Heart (tissue), 3 donors: Measurements from ENCODE around the genes TIGAR, FGF23 and KCNA6.

DNA sequence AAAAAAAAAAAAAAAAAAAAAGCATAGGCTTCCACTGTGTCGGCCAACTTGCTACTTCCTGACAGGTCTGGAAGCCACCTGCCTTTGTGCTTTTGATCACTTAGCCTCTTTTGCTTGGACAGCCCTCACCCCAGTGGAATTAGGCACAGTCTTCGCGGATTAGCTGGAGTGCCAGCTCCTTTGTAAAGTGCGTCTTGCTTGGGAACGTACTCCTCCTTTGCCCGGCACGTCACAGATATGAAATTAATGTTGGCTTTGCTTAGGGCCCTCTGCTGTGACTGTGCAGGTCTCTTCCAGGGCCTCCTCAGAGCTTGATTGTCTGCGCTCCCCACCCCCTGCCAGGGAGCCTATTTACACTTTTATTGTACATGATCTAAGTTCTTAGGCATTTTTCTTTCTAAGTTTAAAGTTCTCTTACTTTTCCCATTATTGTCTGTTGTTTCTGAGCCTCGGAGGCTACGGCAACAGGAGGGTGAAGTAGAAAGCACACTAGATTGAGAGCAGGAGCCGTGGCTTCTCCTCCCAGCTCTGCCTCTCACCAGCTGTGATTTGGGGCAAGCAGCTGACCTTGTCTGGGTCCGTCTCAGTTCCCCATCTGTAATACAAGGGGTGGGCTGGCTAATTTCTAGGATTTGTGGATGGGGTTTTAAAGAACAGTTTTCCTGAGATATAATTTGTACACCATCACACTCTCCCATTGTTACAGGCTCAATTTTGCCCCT lies 81.7 kb downstream of the TSPAN9 start:
- RAMPAGE, long total RNA, 2 experiments: no peak in any of the 2 experiments

- RAMPAGE, long total RNA, 2 experiments: no peak in any of the 2 experiments
Observed at GRCh38 chr12:3213020-3213657, 136.0 kb downstream of the TSPAN9 start.

DNA sequence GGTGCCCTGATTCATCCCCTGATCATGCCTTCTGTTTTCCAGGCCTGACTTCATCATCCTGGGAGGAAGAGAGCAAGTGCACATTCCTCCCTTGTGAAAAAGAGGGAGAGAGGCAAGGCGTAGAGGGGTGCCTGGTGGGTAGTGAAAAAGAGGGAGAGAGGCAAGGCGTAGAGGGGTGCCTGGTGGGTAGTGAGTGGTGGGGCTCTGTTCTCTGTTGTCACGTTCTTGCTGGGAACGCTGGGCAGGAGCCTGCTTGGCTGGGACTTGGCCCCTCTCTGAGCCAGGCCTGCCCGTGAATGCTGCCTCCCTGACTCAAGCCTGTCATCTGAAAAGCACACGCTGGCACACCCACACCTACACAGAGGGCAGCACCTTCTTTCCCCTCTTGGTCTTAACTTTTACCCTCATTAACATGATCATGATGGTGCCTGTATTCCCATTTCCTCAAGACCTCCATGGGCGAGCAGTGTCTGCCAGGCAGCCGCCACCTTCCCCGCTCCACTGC lies 161.9 kb downstream of the TSPAN9 start:
- RAMPAGE, long total RNA, 2 experiments: no peak in any of the 2 experiments

GRCh38 chr12:3278424-3278818 lies 201.2 kb downstream of the TSPAN9 start:
- RAMPAGE, long total RNA, 2 experiments: no peak in any of the 2 experiments

GRCh38 chr12:3315149-3315537 lies 175.9 kb upstream of the PRMT8 start:
- RAMPAGE, long total RNA, 2 experiments: no peak in any of the 2 experiments

DNA sequence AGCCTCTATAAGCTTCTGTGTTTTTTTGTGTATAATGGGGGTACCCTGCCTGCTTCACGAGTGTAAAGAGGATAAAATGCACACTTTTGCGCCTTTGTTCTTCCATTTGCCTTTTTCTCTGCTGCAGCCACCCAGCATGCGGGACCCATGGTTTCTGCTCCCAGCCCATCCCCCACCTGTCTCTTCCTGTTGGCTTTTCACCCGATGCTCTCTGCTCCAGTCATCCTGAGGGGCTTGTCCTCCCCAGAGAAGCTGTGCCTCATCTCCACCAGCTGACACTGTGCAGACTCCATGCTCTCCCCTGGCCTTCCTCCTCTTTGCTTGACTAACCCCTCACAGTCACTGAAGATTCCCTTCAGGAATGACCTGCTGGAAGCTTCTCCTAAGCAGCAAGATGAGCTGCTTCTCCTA lies 16.7 kb upstream of the PRMT8 start:
- RAMPAGE, long total RNA, 2 experiments: no peak in any of the 2 experiments

DNA sequence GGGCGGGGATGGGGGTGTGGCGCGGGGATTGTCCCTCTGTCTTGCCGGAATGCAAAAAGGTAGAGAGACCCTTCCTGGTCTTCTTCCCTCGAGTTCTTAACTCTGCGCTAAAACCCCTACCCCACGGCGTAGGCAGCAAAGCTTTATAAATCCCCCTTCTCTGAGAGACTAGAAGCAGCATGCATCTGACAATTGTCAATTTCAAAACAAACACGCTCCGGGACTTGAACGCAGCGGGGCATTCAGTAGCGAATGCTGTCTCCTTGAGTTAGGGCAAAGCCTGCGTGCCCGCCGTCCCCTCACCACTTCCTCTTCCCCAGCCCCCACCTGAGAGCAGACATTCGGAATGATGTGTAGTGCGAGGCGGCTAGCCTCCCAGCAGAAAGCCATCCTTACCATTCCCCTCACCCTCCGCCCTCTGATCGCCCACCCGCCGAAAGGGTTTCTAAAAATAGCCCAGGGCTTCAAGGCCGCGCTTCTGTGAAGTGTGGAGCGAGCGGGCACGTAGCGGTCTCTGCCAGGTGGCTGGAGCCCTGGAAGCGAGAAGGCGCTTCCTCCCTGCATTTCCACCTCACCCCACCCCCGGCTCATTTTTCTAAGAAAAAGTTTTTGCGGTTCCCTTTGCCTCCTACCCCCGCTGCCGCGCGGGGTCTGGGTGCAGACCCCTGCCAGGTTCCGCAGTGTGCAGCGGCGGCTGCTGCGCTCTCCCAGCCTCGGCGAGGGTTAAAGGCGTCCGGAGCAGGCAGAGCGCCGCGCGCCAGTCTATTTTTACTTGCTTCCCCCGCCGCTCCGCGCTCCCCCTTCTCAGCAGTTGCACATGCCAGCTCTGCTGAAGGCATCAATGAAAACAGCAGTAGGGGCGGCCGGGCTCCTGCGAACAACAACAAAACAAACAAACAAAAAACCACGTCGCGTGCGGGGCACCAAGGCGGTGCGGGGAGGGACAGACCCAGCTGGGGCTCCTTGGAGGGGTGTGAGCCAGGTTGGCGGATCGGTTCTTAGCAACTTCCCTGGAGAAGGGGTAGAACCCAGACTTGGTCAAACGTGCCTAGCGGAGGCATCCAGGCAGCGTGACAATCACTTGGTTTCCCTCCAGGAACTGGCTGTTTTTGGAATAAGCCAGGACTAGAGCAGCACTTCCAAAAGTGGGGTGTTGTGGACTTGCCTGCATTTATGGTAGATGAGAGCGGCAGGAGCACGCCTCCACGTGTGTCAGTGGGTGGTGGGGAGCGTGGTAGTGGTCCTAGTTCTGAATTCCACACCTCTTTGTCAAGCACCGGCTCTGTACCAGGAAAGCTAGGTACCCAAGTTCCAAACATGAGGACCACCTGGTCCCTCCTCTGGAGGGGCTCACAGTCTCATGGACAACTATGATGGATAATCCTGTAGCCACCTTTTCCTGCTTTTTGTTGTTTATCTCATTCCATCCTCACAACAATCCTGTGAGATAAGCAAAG lies 2.4 kb downstream of the PRMT8 start:
- RAMPAGE, long total RNA, 2 experiments: no peak in any of the 2 experiments

DNA sequence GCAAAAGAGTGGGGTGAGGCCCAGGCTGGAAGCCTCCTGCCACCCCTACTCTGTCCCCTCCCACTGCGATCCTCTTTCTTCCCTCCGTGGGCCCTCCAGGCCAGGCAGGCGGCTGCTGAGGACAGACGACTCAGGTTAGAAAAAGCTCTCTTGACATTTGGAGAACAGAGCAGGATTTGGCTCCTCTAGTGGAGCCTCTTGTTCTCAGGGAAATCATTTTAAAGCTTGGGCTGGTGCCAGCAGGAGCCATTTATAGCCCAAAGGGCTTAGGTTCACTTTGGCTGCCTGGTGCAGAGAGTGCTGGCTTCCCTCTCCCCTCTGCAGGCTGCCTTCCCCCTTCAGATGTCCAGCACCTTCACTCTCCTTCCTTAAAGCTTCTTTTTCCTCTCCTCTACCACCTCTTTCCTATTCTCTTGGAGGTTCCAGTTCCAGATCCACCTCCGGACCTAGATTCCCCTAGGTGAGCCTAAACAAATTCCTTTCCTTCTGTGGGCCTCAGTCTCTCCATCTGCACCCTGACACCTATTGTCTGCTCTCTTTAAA lies 43.1 kb downstream of the PRMT8 start:
- RAMPAGE, long total RNA, 2 experiments: no peak in any of the 2 experiments

GRCh38 chr12:3747317-3747975 lies 5.5 kb downstream of the CRACR2A start:
- RAMPAGE, long total RNA, 2 experiments: no peak in any of the 2 experiments

GRCh38 chr12:4292371-4293255 lies 19.1 kb downstream of the CCND2 start:
- RAMPAGE, long total RNA, 2 experiments: no peak in any of the 2 experiments

- RAMPAGE, long total RNA, 2 experiments: start-site peak on the plus strand in 1 of 2 experiments, at chr12:4321190-4321258 at its widest, 423 reads per replicate
Observed at GRCh38 chr12:4320858-4321952, at the start of gene TIGAR. TSS of gene TIGAR (plus strand) at chr12:4321213.

DNA sequence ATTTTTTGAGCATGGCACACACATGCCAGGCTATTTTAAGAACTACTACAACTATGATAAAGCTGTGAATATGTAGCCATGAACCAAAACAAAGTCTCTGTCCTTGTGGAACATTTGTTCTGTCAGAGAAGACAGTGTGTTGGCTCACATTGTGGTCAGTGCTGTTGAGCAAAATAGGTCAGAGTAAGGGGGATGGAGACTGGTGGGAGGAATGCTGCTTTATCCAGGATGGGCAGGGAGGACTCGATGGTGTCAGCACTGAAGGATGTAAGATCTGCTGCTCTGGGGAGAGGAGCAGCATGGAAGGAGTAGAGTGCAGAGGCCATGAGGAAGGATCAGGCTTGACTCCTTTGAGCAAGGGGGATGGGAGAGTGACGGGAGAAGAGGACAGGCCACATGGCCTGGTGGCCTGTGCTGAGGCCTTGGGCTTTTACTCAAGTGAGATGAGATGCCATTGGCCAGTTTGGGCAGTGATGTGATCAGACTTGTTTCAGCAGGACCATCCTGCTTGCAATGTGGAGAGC lies 23.9 kb downstream of the FGF23 start:
- RAMPAGE, long total RNA, 2 experiments: no peak in any of the 2 experiments

DNA sequence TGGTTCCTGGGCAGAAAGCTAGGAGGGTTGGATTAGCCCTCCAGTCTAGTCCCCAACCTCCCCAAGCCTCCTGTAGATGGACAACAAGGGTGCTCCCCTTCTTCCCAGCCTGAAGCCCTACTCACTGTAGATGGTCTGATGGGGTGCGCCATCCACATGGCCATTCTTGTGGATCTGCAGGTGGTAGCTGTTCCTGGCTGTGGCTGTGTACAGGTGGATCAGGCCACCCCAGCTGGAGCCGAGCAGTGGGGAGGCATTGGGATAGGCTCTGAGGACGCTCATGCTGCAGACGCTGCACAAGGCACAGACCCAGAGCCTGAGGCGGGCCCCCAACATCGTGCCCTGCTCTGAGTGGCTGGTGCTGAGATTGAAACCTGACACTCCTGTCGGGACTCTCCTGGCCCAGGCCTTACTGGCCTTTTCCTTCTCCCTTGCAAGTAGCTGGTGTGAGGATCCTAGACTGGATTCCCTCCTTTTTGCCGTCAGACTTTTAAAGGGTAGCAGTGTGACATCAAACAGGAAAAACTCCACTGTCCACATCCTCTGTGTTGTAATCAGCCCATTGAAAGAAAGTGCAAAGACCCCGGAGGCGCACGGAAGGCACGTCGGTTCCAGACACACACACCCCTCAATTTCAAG lies at the start of gene FGF23:
FGF23 (minus strand) TSS at position 466 of the 639 bp plus-strand sequence.
- RAMPAGE, long total RNA, 2 experiments: no peak in any of the 2 experiments

DNA sequence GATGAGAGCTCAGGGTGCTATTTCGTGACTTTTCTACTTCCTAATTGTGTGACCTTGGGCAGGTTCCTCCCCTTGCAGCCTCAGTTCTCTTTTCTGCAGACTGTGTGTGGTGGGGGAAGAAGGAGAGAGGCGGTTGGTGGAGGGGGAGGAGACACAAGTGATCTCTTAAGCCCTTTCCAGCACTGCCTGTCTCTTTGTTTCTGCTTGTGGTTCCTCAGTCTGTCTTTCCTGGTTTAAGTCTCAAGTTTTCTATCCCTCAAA lies 10.9 kb downstream of the FGF6 start:
- RAMPAGE, long total RNA, 2 experiments: no peak in any of the 2 experiments

DNA sequence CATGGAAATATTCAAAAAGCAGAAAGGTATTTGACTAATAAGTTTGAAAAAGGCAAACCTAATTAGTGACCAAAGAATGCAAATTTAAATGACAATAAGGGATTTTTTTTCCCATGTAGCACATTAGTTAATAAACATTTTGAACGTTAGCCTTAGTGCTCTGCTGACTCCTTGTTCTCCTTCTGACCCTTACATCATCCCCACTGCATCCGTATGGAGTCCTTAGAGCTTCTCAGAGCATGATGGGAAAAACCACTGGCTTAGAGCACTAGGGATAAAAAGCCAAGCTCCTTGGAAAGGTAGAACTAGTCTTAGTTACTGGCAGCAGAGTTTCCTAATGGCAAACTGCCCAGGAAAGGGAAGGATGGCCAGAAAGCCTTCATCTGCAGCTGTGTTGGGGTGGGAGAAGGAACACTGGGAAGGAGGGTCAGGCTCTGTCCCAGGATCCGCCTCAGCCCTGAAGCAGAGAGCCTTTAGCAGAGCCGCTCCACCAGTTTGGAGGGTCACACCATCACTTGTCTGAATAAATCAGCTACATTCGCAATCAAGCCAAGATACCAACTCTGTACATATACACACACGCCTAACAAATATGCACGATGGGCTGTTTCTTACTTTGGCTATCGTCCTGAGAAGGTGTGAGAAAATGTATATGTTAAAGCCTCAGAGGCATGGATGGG lies 18.8 kb upstream of the GALNT8 start:
- RAMPAGE, long total RNA, 2 experiments: no peak in any of the 2 experiments

DNA sequence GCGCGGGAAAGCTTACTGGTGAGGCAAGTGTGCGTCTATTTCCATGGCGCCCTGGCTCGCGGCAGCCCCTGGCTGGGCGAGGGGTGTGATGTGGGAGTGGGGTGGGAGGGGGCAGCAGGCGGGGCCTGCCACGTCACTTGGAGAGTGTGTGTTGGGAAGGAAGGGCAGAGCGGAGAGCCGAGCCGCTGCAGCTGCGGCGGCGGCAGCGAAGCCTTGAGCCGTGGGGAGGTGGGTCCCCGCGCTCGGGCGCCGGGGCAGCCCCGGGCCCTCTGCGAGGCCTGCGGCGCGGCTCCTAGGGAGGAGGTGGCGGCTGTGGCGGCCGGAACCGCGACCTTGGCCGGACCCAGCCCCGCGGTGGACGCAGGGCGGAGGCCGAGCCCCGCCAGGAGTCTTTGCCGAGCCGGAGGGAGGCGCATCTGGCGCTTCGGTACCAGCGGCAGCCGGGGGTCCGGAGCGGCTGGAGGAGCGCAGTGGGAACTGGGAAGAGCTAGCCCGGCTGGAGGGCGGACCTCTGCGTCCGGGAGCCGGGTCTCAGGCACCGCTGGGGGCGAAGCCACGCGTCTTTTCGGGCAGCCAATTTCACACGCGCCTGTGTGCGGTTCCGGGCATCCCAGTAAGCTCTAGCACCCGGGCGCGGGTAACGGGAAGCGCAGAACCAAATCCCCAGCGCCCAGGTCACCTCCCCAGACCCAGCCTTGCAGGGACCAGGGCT lies at the start of gene KCNA6:
KCNA6 (plus strand) TSS at position 167 of the 712 bp plus-strand sequence.
- RAMPAGE, long total RNA, 2 experiments: no peak in any of the 2 experiments

GRCh38 chr12:5010045-5010504 lies 33.6 kb upstream of the KCNA5 start:
- RAMPAGE, long total RNA, 2 experiments: no peak in any of the 2 experiments

DNA sequence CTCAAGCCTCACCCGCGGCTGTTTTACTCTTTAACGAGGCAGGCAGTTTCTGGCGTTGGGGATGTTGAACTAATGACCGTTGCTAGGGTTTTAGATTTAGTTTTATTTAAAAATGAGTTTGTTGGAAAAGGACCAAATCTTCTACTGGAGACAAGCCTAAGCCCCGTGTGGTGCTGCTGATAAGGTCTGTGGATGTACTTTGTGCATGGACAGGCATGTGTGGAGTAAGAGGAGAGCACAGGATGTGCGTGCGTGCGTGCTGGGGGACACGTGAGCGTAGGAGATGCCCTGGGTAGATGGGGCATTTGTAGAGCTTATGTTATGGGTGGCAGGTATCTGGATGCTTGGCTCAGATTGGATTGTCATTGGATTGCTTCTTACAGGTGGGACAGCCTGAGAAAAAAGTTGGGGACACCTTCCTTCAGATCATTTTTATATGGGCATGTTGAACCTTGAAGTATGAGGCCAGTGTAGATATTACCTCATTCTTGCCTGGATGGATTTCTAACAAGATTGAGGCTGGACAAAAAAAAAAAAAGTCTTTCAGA lies 5.8 kb downstream of the NTF3 start:
- RAMPAGE, long total RNA, 2 experiments: no peak in any of the 2 experiments

DNA sequence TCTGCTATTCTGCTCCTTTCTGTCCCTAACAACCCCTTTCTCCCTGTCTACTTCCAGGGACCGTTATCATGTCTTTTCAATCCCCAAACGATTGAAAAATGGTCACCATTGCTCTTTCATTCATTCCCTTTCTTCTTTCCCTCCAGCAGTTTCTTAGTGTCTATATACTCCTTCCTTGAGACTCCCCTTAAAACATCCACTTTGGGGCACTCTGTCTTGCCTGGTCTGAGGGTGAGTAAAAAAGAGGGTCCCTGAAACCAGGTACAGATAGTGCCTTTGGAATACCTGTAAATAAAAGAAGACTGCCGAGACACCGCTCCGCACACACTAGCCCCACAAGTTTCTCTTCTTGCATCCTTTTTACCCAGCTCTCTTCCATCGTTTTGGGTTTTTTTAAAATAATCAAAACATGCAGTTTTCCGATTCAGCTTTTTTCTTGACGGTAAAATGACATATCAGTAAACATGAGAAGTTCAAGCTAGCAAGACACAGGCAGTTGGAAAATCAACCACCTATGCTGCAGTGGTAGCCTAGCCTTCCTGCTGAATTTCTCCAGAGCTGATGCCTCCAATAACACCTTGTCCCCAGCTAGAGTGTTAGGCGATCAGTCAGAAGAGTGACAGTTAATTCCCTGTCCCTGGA lies 1.6 kb upstream of the ANO2 start:
- RAMPAGE, long total RNA, 2 experiments: no peak in any of the 2 experiments

- RAMPAGE, long total RNA, 2 experiments: no peak in any of the 2 experiments
Observed at GRCh38 chr12:6070328-6070991, 54.0 kb downstream of the VWF start.